Colon Carcinoma Metastatic in the Brain (tissue), 2 donors: ENCODE measurements around the gene CSMD2.

- PRO-cap, 2 experiments: no peak in any of the 2 experiments
Observed at GRCh38 chr1:34164630-34165487, at the start of gene CSMD2. TSS of gene CSMD2 (minus strand) at chr1:34165230.

- PRO-cap, 2 experiments: peak in 1 of 2 experiments; most common plus-strand start chr1:34762763 (in 1); most common minus-strand start chr1:34762635 (in 1)
Observed at GRCh38 chr1:34762334-34763292, 3.1 kb downstream of the GJB4 start.

- PRO-cap, 2 experiments: peak in 1 of 2 experiments; most common plus-strand start chr1:34763729 (in 1); most common minus-strand start chr1:34763653 (in 1)
Observed at GRCh38 chr1:34763470-34763942, 4.0 kb downstream of the GJB4 start.

GRCh38 chr1:34781995-34782487 is 1.0 kb downstream of the GJB3 start:
- PRO-cap, 2 experiments: peak in 2 of 2 experiments; most common plus-strand start chr1:34782295 (in 2); most common minus-strand start chr1:34782212 (in 2)

DNA sequence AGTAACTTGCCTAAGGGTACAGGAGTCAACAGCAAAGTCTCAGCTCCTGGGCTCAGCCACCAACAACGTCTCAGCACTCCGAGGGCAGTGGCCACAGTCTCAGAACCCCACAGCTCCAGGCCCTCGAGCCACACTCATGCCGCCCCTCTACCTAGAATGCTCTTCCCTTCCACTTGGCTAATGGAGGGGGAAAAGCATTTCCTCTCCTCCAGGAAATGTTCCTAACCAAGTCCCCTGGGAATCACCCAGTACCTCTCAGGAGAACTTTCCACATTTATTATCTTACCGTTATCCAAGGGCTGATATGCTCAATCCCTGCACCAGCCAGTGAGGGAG is 1.0 kb upstream of the GJA4 start:
- PRO-cap, 2 experiments: no peak in any of the 2 experiments

- PRO-cap, 2 experiments: no peak in any of the 2 experiments
Observed at GRCh38 chr1:35172186-35172691, 20.7 kb downstream of the SFPQ start.

DNA sequence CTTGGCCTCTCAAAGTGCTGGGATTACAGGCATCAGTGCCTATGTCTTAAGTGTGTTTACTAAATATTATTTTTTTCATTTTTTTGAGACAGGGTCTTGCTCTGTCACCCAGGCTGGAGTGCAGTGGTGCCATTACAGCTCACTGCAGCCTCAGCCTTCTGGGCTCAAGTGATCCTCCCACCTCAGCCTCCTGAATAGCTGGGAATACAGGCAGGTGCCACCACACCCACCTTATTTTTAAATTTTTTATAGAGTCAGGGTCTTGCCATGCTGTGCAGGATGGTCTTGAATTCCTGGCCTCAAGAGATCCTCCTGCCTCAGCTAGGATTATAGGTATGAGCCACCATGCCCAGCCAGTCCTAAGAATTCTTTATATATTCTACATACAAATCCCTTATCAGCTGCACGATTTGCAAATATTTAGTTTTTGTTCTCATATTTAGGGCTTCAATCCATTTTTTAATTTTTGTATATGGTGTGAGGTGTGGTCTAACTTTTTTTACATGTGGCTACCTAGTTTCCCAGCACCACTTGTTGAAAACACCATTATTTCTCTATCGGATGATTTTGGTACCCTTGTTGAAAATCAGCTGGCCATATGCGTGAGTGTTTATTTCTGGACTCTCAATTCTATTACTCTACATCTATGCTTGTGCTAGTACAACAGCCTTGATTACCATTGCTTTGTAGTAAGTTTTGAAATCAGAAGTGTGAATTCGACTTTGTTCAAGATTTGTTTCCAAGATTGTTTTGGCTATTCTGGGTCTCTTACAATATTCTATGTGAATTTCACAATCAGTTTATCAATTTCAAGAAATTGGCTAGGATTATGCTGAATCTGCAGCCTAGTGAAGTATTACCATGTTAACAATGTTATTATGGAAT is 19.8 kb downstream of the SFPQ start:
- PRO-cap, 2 experiments: no peak in any of the 2 experiments

- PRO-cap, 2 experiments: no peak in any of the 2 experiments
Observed at GRCh38 chr1:35188882-35189464, 4.0 kb downstream of the SFPQ start.

- PRO-cap, 2 experiments: peak in 1 of 2 experiments; most common plus-strand start chr1:35193418 (in 1)
Observed at GRCh38 chr1:35193239-35193926, 438 bp upstream of the SFPQ start.

DNA sequence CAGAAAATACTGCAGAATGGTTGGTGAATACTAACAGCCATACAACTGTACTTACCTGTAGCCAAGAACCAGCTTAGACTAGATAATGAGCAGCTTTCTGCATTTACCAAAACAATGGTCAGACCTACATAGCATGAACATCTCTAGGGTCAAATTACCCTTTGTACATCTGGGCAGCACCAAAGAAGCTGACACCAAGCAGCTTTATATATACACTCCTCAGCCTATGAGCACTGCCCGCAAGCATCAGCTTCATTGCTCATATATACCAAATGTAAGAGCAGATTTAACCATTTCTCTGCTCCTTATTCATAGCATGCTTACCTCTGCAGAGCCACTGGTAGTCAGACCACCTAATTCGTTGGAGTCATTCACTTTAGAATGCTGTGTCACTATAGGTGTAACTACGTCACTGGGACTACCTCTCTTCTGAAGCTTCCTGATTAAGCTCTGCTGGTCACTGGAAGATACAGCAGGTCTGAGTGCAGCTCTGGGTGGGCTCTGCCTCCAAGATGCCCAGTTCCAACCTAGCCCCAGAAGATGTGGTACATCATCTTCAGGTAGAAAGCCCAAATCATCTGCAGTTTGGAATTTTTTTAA is 50.8 kb downstream of the KIAA0319L start:
- PRO-cap, 2 experiments: no peak in any of the 2 experiments

DNA sequence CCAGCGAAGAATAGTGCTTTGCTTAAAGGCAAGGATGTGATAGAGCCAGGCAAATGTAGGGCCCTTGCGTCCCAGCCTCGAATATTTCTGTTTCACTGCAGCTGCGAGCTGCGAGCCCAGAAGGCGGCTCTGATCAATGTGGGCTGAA is 244 bp upstream of the TFAP2E start:
- PRO-cap, 2 experiments: no peak in any of the 2 experiments

GRCh38 chr1:35596215-35597134 is 23.4 kb downstream of the TFAP2E start:
- PRO-cap, 2 experiments: no peak in any of the 2 experiments

GRCh38 chr1:35601572-35602613 is 28.8 kb downstream of the TFAP2E start:
- PRO-cap, 2 experiments: no peak in any of the 2 experiments

DNA sequence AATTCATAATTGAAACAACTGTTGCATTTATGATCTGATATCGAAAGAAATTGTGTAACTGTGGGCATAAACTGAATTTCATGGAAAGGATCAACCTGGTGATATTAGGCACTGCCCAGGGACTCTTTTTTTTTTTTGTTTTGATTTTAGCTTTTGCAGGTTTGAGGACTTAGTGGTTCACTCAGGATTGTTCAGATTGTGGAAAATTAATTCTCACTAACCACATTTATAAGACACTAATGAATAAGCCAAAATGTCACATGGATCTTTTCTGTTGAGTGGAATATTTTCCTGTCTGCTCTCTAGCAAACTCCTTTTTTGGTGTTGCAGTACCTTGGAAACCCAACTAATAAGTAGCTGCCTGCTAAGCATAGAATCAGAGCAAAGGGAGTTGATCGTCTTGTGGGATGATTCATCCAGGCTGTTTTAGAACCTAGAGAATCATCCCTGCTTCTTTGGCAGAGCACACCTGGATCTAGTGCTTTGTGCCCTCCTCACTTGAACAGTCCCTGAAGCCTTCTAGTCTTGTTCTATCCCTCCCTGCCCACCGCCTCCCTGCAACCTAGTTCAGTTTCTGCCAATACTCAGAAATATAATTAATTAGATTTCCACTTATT is 2.2 kb downstream of the AGO4 start:
- PRO-cap, 2 experiments: no peak in any of the 2 experiments

- PRO-cap, 2 experiments: no peak in any of the 2 experiments
Observed at GRCh38 chr1:35915222-35915706, 15.6 kb upstream of the AGO3 start.

DNA sequence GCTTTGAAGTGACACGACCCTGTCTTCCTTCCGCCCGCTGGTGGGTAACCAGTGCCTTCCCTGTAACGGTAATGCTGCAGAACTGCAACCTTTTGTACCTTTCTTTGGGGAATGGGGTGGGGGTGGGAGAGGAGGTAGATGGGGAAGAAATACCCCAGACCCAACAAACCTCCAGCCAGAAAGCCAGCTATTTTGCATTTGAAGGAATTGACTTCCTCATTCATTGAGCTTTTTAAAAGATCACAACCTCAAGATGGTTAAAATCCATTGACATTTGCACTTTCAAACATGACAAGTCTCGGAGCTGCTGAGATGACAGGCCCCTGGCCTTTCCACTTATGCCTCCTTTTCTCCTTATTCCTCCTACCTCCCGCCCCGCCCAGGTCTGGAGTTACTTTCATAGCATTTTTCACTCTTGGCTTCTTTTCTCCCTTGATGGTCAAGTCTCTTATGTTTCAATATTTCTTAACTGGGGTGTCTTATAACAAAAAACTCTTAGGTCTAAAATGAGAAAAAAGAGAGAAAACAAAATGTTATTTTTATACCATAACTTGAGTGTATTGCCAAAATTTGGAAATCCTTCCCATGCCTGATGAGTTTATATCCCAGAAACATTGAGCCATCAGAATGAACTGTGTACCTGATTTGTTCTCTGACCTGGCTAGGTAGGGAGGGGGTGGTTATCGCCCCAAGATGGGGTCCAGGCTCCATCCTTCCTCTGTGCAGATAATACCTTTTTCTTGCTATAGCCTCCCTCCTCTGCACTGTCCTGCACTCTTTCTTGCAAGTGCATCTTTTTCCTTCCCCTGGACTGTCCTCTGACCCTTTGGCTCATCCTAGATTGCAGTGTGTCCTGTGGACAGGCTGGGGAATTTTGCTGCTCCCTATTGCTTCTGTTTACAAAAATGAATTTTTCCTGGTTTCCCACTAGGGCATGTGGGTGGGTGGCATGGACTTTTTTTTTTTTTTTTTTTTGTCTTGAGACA is 10.3 kb upstream of the AGO3 start:
- PRO-cap, 2 experiments: no peak in any of the 2 experiments

DNA sequence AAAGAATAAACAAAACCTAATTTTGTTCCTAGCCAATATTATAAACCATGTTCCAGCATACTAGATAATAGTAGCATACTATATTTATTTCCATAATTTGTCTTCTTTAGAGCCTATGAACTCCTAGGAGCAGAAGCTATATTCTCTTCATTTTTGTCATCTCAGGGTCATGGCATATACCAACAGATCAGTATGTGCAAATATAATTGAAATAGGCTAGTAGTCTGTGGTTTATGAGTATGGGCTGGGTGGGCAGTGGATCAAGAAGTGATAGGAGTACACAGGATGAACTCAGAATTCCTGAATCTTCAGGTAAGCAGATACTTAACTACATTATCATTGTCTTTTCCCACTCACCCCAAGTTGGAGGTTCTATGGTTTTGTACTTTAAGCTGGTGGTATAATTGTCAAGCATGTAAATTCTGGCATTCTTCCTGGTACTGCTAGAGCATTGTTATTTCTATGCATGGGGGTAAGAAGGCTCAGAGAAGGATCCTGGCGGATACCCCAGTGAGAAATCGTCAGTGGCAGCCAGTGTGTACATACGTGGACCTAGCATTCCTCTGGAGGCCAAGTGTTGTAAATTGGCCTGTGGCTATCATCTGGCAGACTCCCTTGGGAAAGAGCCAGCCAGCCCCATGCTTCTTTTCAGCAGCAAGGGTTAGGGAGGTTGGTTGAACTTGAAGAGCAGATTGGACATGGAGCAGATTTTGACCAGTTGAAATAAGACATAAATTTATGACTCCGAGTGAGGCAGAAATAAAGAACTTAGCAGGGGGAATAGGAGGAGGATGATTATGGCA is 5.3 kb upstream of the AGO3 start:
- PRO-cap, 2 experiments: no peak in any of the 2 experiments

DNA sequence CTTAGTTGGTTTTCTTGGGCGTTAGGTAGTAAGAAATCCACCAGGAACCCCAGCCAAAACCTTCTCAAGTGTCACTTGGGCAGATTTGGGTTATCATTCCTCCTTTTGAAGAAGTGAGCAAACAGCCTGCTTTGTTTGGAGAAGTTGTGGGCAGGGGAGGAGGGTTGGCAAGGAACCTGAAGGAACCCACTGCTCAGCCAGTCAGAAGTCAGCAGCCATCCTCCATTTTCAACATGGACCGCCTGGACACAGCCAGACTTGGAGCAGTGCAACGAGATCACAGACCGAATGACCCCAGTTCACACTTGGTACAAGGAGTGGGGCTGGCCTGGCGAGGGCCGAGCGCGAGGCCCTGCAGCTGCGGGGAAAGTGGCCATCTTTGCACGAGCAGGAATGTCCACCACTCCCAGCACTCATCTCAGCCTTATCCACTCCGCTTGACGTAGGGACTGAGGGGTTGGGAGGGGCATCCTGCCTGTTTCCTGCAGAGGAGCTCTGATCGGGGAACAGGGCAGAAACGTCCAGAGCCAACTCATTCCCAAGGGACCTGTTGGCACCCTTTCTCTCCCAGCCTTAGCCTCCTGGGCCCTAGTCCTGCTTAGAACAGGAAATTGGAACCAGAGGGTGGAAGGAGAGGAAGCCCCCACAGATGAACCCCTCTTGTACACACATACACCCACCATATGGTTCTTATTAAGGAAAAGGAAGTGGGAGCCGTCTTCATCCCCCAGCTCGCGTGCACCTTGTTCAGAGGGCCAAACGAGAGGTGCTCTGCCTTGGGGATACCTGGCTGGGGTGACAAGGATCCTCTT is 7.3 kb downstream of the ADPRS start:
- PRO-cap, 2 experiments: no peak in any of the 2 experiments

DNA sequence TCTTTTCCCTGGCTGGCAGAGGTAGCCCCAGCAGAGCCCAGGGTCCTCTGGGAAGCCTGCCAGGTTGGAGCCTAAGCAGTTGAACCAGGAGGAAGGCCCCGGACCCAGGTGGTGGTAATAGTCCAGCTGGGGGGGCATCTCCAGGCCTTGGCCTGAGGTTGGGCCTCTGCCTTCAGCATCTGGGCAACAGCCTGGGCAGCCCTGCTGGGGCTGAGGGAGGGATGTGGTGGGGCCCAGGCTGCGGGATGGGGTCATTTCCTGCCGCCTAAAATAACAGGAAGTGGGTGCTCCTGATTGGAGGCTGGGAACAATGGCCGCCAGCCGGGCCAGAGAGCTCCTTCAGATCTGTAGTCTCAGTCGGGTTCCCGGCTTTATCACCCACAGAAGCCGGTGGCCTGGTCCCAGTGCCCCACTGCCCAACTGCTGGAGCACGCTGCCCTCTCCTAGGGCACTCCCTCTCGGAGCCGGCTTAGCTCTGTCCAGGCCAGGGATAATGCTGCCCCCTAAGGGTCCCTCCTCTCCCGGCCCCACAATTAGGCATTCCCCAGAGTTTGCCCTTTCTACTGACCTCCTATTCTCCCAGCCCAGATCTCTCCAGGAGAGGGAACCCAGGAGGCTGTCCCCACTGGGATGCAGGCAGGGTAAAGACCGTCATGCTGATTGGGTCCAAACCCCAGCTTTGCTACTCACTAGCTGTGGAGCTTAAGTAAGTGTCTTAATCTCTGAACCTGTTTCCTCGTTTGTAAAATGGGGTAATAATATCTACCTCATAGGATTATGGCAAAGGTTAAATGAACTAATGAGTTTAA is 5.0 kb downstream of the MAP7D1 start:
- PRO-cap, 2 experiments: no peak in any of the 2 experiments

DNA sequence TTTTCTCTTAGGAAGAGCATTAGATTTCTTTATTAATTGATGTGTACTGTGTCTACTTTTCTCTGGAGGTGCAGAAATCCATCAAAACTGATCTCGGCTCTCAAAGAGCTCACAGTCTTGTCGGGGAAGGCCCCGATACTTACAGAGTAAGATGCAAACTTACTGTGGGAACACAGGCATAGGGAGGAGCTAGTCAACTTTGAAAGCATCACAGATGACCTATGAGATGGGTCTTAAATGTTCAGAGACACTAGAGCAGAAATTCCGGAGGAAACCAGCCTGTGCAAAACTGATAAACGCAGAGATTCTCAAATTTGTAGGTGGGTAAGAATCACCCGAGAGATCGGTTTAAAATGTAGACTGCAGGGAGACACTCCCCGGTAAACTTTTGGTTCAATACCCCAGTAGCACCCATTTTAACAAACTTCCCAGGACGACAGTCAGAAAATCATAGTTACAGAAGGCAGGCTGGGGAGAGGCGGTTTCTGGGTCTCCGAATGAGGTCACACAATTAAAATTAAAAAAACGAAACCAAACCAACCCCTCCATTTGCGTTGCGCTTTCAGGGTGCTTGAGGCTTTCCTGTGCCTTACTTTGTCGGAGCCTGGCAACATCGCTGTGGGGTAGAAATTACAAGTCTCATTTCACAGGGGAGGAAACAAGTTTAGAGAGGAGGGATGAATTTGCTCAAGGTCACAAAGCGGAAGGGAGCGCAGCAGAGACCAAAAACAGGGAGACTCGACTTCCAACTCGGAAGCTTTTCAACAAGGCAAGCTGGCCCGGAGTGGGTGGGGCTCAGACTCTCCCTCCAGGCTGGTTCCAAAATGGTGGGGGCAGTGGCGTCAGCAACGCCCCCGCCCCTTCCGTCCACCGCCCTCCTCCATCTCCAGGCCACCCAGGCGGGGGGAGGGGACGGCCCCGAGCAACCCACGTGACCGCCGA is 653 bp upstream of the THRAP3 start:
- PRO-cap, 2 experiments: peak in 2 of 2 experiments; most common minus-strand start position 786 of the sequence (in 1)